Gallbladder (tissue), 1 donor: Measurements from ENCODE around the gene OR2B3.

DNA sequence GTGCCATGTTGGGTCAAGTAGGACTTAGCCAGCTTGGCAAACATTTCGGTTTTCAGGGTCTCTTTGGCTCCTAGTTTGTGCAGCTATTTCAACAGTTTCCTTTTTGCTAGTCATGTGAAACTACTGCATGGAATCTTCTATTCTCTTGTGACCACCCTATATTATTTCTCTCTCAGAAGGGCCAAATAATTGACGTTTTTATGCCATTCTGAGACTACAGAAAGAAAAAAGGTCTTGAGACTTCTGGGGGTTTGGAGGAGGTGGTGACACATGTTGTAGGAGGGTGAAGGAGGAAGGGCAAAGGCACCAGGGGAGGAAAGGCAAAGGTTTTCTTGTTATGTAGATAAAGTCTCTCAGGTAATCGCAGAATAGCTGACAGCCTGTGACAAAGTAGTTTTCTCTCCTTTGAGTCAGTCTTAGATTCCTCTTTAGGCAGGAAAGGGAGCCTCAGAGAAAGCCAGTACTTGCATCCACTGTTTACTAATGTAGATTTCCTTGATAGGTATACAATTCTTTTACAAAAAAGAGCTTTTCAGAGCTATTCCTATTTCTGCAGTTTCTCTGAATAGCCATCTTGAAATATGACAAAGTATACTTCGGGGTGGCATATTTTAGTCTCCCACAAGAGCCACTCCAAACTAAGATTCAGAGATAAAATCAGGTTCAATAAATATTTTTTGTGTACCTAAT, 2.1 kb downstream of the H3C12 start:
- PRO-cap: no peak

GRCh38 chr6:28085380-28085923, 5.1 kb downstream of the ZNF165 start:
- PRO-cap: no peak

DNA sequence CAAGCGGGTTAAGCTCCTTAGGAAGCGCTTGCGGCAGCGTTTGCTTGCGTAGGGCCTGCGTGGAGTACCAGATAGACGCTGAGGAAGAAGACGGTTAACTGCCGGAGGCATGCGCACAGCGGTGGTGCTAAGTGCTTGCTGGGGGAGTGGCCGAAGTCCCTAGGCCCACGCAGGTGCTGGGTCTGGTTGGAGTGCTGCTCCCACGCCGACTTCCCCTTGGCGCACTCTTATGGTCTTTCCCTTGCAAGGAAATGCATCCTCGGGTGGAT, 23.0 kb downstream of the ZSCAN31 start:
- PRO-cap: no peak

GRCh38 chr6:28399119-28399501, 437 bp downstream of the ZSCAN12 start:
- PRO-cap: no peak

DNA sequence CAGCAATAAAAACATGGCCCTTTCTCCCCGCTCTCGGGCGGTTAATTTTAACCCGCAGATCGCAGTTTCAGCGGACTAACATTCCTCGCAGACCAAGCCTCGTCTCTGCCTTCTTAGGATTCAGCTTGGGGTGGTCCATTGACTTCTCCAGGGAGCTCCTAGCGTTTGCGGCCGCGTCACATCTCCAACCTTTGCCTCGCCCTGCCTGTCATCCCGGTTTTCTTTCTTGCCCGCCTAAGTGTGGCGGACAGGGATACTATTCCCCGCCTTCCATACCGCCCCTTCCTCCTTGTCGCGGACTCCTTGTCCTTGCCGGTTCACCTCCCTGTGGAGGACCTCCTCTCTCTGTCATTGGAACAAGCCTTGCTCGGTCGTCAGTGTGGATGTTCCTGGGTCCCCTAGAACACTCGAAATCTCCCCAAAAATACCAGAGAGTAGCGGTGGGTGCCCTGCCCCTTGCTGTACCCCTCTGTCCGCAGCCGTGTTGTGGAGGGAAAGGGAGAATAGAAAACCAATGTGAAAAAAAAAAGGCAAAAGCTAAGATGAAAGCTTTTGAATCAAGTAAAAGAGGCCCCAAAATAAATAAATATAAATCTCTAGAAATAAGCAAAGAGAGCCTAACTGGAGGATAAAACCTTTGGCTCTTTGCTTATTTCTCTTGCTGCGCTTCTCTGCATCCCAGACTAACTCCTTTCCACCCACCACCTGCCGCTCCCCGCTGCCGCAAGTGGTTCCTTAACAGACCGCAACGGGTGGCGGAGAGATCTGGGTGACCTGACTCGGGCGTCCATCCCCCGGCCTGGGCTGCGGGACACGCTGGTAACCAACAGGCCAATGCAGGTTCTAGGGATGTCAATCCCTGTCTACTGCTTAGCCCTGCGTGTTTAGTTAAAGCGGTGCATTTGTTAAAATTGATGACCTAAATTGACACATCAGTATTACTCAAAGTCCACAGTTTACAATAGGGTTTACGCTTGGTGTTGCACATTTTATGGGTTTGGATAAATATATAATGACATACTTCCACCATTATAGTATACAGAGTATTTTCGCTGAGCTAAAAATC, 48.5 kb upstream of the SCAND3 start:
- PRO-cap: no peak

DNA sequence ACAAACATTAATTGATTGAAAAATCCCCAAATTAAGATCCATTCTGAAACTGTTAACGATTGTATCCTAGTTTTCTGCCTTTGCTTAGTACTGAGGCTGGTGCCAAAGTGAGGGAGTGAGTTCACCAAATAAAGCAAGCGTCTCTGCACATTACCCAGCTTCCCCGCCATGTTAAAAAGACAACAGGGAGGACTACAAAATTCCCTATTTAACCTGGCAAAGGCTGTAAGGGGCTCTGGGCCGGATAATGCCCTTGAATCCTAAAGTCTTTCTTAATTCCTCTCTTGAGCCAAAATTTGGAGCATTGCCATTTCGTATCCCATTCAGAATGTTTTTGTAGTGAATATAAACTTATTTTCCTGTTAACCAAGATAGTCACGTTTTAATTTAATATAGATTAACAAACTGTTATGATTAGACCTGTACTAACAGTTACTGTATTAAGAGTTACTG, 62.0 kb upstream of the SCAND3 start:
- PRO-cap: no peak

GRCh38 chr6:28758050-28758985, 165.5 kb downstream of the TRIM27 start:
- PRO-cap: no peak

DNA sequence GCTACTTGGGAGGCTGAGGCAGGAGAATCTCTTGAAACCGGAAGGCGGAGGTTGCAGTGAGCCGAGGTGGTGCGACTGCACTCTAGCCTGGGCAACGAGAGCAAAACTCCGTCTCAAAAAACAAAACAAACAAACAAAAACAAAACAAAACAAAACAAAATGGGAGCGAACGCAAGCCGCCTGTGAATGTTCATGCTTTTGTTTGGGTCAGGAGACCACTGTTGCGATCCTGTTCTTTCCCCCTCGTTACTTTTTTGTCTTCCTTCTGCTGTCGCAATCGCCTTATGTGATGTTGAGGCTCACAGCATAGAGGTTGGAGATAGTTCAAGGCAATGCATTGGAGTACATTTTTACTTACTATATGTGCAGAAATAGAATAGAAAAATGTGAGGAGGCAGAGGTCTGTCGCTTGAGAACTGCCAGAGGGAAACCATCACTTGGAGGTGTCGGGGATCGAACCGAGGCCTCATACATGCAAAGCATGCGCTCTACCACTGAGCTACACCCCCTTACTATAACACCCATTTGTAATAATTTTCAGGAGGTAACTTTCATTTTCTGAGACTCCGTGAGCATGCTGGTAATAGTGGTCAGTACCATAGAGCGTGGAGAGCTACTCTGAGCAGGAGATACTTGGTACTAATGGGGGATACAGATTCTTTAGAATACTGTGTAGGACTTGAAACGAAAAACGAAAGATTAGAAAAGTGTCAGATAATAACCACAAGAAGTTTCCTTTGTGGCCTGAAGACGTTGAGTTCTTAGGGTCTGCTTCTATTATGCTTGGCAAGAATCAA, 121.2 kb downstream of the TRIM27 start:
- PRO-cap: no peak

GRCh38 chr6:28953070-28953397, 29.2 kb upstream of the TRIM27 start:
- PRO-cap: no peak

DNA sequence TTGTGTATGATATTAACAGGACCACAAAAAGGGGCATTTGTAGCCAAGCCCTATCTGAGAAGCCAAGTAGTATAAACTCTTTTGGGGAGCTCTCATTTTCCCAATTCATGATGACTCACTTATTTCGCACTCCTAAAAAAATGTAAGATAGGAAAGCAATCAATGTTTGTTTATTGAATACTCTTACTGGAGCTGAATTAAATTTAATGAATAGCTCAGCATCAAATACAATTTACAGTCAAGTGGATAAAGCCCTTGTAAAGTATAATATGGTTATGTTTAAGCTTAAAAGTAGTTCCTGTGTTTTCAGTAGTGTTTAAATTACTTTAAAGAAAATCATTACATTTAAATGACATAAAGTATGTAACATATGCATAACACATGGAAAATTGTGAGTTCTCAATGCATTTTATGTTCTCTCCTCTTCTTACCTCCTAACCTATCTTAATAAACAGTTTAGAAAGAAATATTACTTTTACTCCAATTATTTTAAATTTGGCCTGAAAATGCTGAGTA, at the start of gene OR2B3:
Gene OR2B3, minus strand, starts transcription at position 174 of the 516 bp plus-strand sequence.
- PRO-cap: no peak

DNA sequence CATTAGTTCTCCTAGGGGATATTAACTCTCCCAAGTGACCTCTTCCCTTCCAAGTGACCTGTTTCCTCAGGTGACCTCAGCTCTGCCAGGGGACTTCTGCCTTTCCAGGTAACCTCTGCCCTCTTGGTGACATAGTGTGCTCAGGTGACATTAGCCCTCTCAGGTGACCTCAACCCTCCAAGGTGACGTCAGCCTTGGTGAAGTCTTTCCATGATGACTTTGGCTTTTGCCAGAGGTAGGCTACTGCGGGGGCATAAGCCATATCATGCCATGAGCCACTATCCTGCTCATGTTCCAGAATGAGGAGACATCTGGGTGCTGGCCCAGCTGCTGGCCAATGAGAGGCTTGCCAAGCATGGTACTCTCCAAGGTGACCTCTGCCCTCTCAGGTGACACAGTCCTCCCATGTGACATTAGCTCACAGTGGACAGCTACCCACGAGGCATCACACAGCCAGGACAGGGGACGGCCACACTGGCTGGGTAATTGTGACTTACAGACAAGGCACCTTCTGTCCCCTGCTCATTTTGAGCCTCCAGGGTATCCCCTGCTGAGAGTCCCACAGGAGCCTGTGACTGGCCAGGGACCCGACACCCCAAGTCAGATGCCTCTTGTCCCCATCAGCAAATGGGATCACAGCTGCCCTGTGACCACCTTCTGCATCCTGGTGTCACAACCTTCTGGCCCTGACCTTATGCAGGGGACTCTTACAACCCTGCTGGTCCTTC, 21.7 kb upstream of the OR2I1P start:
- PRO-cap: no peak

- PRO-cap: no peak
Observed at GRCh38 chr6:29629644-29630077, 3.3 kb downstream of the GABBR1 start.

DNA sequence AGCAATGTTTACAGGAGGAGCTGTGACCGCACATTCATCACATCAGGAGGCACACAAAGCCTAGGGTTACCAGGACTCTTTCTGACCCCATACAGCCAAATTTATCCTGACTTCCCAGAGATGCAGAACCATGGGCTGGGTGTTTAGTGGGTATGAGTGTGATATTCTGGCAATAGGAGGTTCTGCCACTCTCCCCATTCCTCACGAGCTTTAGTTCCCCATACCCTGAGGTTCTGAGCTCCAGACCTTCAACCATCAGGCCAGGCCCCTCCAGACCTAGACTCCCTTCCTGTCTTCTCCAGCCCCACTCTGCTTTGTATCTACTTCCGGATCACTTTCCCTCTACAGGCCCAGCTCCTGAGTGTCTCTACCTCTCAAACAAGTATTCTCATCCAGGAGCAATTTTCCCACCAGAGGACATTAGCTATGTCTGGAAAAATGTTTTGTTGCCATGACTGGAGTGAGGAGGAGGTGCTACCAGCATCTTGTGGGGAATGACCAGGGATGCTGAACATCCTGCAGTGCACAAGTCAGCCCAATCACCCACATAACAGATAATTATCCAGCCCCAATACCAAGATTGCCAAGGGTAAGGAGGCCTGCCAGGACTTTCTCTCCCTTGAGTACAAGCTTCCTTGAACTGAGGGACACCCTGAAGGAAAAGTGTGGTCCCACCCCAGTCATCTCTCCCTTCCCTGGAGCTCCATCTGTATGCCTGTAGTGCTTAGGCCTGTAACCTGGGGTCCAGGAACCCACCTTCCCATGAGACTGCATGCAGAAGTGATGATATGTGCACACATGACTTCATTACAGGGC, 4.6 kb downstream of the HLA-F start:
- PRO-cap: no peak

DNA sequence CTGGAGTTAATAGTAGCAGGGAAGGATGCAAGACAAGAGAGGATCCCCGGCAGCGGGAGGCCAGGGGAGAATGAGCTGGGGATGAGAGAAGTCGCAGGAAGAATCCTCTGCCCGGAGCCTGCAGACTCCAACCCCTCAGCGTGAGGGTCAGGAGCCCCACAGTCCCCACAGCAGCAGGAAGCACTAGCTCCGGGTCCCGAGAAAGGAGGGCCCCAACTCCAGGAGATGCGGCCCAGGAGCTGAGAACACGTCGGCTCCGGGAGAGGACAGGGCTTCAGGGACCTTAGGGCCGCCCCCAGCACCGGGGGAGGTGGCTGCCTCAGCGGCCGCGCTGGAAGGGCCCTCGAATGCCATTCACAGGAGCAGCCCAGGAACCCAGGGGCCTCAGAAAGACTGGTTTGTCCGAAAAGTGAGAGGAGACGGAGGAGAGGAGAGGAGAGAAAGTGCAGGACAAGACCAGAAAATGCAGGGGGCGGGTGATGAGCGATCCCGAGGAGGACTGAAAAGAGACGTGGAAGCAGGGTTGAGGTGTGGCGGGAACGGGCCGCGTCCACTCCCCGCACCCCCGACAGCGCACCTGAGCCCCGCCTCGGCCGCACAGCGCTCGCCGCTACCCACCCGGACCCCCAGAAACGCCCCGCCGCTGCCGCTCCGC, 25.1 kb downstream of the HLA-F start:
- PRO-cap: no peak

GRCh38 chr6:29941453-29941965, 823 bp upstream of the HLA-A start:
- PRO-cap: no peak

DNA sequence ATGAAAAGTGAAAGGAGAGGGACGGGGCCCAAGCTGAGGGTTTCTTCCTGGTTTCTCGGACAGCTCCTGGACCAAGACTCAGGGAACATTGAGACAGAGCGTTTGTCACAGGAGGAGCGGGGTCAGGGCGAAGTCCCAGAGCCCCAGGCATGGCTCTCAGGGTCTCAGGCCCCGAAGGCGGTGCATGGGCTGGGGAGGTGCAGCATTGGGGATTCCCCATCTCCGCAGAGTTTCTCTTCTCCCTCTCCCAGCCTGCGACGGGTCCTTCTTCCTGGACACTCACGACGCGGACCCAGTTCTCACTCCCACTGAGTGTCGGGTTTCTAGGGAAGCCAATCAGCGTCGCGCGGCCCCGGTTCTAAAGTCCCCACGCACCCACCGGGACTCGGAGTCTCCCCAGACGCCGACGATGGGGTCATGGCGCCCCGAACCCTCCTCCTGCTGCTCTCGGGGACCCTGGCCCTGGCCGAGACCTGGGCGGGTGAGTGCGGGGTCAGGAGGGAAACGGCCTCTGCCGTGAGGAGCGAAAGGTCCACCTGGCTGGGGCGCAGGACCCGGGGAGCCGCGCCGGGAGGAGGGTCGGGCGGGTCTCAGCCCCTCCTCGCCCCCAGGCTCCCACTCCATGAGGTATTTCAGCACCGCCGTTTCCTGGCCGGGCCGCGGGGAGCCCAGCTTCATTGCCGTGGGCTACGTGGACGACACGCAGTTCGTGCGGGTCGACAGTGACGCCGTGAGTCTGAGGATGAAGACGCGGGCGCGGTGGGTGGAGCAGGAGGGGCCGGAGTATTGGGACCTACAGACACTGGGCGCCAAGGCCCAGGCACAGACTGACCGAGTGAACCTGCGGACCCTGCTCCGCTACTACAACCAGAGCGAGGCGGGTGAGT, 54.6 kb upstream of the POLR1H start:
- PRO-cap: bidirectional peak, plus-strand start at position 388 of the sequence, minus-strand start at position 292 of the sequence; bidirectional peak, plus-strand start at position 825 of the sequence, minus-strand start at position 837 of the sequence

DNA sequence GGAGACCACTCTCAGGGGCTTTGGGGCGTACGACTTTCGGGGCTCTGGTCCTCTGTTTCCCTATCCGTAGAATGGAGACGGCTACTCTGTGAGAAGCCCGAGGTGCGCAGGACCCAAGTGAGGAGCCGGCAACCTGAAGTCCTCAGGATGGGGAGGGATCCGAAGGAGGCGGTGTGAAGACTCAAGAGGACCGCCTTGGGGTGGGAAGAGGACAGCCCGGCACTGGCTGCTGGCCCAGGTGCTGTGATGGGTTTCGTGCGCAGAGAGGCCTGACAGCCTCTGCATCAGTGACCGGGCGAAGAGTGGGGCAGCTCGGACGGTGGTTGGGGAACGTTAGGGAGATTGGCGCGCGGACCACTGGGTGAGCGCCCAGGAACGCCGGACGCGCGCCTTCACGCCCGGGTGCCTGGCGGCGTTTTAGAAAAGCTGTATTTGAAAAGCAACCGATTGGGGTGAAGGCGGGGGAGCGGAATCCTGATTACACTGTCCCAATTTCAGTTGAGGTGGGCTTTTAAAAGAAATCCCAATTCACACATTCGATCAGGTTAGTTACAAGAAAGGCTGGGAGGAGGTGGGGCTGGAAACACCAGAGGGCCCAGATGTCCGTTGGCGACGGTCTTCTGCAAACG, 8.7 kb upstream of the TRIM40 start:
- PRO-cap: unidirectional peak, plus-strand start at position 287 of the sequence

DNA sequence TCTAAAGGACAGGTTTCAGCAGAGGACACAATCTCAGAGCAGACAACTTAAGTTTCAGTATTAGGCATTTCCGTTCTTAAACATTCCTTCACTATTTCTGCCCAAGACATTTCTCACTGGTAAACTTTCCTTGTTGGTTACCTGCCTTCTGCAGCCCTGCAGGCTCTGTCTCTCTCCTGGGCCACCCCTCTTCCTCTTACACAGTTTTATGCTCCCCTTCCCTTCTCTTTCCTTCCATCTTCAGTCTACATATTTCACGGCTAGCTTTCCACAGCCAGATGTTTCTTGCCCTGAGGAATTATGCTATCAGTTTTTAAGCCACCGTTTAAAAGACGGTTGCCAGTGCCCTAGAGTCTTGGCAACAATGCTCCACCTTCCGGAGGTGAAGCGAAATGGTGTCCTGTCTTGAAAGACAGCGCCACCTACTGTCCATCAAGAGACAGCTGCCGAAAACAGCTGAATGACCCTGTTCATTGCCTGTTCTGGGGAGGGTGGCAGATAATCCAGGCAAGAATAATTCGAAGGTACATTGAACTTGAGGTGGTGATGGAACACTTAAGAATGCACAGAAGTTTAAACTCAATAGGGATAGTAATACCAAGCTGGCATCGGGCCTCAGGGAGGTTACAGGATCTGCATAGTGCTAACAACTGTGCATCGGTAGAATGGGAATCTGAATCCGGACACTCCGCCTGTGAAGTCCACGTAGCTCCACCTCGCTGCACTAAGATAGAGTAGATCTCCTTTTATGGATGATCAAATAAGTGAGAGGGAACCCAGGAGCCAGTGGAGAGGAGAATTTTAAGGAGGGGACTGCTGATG, 4.9 kb upstream of the TRIM40 start:
- PRO-cap: no peak

DNA sequence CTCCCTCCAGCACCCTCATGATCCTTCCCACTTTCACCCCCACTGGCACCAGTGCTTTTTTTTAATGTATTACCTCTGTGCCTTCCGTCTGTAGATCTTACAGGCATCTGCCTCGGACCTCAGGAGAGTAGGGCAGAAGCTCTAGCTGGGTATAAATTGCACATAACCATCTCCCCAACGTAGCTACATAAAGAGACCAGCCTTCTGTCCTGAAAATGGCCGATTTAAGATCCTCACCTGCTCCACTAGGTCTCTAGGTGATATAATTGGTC, 330 bp upstream of the RPP21 start:
- PRO-cap: no peak

DNA sequence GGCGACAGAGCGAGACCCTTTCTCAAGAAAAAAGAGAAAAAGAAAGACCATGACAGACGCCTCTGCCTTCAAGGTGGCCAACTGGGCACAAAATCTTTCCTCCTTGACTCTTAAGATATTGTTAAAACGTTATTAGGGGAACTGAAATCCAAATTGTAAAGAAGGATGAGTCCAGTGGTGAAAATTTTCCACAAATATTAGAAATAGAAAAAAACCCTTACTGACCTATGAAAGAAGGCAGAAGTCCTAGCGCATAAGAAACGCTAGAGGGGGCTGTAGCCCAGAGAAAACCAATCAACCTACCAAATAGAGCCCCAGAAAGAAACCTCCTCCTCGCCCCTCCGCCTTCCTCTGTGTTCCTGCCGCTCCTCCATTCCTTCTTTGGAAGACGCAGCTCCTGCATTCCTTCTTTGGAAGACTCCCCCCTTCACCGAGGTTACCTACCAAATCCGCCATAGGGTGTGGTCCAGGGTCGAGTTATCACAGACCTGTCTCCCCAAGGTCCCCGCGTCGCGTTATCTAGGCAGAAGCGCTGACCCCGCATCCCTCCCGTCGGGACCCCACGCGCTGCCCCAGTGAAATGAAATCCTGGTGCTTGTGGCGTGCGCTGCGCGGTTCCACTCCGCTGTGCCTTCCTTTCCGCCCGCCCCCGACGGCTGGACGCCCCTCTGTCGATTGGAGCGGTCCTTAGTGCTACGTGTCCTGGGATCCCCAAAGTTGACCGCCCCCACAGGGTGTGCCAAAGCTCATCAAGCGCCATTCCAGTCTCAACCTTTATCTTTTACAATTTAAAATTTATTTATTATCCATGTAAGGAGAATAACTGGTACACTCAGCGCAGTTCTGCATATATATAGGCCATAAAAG, 12.8 kb downstream of the RPP21 start:
- PRO-cap: no peak